Fallopian tube (tissue), 1 donor: ENCODE measurements around a stretch of chr14.

DNA sequence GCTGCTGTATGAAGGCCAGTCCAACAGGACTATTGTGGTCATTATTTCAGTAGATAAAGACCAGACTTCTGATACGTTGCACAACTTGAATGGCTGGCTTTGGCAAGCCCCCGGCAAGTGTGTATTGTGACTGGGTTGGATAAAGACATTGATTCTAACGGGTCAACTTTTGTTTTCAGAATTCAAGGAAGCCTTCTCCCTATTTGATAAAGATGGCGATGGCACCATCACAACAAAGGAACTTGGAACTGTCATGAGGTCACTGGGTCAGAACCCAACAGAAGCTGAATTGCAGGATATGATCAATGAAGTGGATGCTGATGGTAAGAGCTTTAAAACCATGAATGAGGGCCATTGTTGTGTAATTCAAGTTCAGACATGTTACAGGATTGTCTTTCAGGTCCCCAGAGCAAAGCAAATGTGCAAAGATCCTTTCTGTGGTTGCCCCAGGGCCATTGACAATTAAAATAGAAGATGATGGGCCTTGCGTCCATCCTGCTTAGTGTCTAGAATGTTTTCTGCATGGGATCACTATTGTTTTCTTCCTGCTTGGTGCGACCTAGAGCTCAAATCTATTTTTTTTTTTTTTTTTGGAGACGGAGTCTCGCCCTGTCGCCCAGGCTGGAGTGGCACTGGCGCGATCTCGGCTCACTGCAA, 4.4 kb downstream of the CALM1 start:
- PRO-cap: no peak

- PRO-cap: no peak
These were observed 7.8 kb downstream of the CALM1 start for GRCh38 chr14:90404625-90404958.

- PRO-cap: no peak
These were observed 56.6 kb downstream of the CALM1 start for GRCh38 chr14:90453152-90454097.

- PRO-cap: bidirectional peak, plus-strand start at chr14:90513919, minus-strand start at chr14:90513840
These were observed 116.6 kb downstream of the CALM1 start for GRCh38 chr14:90513141-90514104.

GRCh38 chr14:90516543-90516880, 119.7 kb downstream of the CALM1 start:
- PRO-cap: no peak

DNA sequence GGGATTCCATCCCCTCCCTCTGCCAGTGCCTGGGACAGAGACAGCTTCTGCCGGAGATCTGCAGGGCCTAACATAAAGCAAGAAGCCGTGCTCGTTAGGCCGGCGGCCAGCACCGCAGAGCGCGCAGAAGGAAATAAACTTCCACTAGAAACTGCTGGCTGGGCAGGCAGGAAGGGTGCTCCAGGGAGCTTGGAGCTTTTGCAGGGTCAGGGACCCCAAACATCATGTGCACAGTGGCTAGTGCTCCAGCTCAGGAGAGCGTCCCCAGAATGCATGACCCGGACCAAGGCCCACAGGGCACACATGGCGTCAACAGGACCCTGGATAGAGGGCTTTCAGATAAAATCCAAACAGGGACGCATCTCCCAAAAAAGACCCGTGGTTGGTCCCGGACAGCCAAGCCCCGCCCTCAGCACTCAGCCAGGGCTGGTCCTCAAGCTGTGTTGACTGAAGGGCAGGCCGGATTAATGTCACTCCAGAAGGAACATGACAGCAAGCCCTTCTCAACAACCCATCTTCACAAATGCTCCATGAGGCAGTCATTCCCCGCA, 121.3 kb downstream of the CALM1 start:
- PRO-cap: no peak

DNA sequence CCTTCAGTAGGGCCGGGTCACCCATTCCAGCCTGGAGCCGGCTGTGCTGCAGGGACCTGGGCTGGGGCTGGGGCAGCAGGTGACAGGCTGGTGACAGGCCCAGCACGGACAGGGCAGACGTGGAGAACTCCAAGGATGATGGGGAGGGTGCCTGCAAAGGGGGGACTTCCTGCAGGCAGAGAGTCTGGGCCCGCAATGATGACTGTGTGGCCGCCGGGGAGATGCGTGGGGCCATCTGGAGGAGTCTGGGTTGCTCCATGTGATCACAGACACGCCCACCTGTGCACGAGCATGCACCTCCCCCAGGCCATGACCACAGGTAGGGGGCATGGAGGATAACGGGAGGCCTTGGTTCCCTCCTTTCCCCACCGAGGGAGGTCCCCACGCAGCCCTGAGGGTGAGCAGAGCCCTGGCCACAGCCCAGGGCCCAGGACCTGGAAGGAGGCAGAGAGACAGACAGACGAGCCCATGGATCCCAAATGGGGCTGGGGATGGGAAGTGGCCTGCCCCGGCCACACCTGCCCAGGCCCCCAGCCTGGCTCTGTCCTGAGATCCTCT, 138.0 kb downstream of the CALM1 start:
- PRO-cap: unidirectional peak, minus-strand start at position 197 of the sequence

GRCh38 chr14:90628698-90629065, 187.5 kb downstream of the TTC7B start:
- PRO-cap: no peak

DNA sequence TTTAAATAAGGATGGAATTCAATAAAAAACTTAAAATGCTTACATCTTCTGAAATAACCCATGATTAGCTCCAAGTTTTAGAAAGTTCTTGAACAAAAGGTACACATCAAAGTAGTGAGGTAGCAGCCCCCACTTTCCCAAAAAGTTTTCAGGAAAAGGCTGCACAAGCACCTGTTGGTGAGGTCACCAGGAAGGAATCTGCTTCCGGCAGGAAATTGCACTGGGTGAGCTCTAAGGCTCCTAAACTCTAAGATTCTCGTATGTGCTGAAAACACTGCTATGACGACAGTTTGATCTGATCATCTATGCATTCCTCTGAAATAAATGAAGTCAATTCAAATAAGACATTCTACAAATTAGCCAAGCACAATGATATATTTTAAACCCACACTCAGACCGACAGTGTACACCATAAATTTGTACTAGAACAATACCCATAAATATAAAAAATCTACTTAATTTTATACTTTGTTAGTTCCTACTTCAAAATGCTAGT, 34.3 kb upstream of the TTC7B start:
- PRO-cap: unidirectional peak, plus-strand start at position 250 of the sequence

DNA sequence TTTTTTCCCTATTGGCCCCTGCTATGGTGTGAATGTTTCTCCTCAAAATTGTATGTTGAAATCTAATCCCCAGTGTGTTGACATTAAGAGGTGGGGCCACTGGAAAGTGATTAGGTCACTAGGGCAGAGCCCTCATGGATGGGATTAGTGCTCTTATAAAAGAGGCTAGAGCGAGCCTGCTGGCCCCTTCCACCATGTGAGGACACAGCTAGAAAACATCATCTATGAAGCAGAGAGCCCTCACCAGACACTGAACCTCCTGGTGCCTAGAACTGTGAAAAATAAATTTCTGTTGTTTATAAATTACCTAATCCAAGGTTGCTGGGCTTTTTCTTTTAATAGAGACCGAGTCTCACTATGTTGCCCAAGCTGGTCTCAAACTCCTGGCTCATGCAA, 51.3 kb downstream of the RPS6KA5 start:
- PRO-cap: no peak

DNA sequence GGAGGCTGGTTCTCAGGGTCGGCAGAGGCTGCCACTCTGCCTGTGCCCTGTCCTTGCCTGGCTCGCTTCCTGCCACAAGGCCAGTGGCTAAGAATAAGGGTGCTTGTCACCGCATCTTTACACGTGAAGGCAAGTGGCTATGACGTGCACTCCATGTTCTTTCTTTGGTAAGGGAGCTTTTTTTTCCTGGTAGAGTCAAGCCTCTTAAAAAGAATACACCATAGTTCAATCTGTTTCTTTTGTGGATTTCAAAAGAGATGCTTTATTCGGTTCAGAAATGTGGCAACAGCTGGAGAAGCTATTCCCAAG, 18.6 kb upstream of the DGLUCY start:
- PRO-cap: no peak

DNA sequence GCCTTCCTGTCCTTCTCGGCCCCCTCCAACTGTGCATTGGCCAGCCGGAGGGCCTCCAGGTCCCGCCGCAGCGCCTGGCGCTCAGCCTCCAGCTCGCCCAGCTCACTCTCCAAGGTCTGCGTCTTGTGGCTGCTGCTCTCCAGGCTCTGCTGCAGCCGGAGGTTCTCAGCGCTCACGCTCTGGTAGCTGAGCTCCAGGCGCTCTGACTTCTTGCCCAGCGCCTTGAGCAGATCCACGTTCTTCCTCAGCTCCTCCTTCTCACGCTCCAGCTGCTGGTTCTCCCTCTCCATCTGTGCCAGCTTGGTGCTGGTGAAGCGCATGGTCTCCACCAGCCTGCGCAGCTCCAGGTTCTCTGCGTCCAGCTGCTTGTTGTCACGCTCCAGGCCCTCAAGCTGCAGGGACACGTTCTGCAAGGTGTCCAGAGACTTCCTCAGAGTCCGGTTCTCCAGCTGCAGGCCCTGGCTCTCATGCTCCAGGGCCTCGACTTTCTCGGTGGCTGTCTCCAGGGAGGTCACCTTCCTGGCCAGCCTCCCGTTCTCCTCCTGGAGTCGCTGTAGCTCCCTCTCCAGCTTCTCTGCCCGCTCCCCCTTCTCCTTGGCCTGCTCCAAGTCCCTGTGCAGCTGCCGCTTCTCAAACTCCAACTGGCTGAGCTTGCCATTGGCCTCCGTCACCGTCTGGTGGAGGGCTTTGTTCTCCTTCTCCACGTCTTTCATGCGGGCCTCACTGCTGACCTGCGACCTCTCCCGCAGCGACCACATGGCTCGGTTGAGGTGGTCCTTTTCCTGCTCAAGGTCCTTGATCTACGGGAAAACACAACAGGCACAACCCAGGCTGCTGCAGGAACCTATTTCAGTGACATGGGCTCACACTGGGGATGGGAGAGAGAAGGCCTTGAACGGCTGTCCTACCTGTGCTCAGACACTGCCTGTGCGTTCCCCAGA, 69.1 kb upstream of the GPR68 start:
- PRO-cap: no peak

DNA sequence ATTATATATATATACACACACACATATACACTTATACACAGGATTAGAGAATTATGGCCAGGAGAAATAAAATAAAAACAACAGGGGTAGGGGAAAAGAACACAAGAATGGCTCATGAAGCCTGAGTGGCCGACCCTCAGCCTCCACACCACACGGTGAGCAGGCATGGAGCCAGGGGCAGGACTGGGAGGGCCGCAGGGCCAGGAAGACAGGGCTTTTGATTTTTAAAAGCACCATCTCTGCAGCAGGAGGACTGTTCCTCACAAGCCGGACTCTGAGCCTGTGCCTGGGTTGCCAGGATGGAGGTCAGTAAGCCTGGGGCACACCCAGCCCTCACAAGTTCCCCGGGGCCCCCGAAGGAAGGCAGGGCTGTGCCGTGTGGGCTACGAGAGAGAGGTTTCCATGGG, 65.0 kb downstream of the CCDC88C start:
- PRO-cap: no peak

- PRO-cap: no peak
These were observed 45.0 kb downstream of the CCDC88C start for GRCh38 chr14:91372506-91373146.

DNA sequence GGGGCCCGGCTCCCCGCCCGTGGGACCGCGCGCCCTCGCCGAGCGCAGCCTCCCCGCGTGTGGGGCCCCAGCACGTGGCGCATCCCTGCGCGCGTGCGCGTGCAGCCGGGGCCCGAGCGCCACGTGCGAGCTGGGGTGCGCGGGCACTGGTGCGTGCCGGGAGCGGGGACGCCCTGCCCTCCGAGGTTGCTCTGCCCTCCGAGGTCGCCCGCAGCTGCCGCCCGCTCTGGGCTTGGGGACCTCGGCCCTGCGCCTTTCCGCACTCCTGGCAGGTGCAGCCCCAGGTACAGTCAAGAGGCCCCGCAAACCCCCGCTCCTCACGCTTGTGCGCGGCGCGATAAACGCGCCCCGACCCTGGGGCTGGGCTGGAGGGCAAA, 425 bp upstream of the CCDC88C start:
- PRO-cap: no peak

DNA sequence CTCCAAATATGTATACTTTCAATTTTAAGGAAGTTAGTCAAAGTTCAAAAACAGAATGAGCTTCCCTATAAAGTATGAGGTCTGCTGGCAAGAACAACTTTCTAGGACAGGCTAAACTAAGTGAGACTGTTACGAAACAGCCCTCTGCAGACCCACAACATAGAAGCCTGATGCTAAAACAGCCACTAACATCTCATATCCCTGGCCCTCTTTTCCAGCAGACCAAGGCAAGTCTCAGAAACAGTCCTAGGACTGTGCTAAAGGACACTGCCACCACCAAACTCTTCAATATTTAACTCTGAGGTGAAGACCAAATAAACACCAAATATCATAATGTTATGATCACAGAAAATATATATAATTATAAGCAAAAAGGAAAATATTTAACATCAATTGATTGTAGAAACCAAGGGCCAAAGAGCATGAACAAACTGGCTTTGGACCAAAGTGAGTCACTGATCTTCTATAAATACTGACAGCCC, 27.7 kb downstream of the PPP4R3A start:
- PRO-cap: no peak

DNA sequence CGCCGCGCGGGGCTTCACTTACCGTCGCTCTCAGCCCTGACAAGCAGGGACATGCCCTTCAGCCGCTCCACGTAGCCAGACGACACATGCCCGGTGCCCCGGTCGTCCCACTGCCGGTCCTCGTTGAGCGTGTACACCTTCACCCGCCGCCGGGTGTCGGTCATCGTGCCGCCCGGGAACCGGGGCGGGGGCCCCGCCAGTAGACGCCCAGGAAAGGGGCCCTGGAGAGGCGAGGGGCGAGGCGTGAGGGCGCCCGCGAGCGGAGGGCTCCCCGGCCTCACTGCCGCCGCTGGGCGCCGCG, 676 bp downstream of the PPP4R3A start:
- PRO-cap: no peak

DNA sequence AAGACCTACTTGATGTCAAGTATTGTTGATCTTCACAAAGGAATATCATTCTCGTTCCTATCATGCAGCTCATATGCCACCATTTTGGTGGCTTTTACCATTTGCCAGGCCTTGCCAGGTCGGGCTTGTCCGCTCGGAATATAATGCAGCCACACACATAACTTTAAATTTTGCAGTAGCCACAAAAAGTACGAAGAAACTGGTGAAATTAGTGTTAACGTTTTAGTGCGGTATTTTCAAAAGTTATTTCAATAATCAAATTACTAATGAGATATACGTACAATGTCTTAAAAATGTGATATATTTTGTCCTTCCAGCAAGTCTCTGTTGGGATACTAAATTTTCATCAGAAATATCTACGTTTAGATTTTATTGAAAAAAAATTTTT, 1.1 kb upstream of the PPP4R3A start:
- PRO-cap: no peak

GRCh38 chr14:91573666-91573899, 63.5 kb upstream of the PPP4R3A start:
- PRO-cap: no peak

DNA sequence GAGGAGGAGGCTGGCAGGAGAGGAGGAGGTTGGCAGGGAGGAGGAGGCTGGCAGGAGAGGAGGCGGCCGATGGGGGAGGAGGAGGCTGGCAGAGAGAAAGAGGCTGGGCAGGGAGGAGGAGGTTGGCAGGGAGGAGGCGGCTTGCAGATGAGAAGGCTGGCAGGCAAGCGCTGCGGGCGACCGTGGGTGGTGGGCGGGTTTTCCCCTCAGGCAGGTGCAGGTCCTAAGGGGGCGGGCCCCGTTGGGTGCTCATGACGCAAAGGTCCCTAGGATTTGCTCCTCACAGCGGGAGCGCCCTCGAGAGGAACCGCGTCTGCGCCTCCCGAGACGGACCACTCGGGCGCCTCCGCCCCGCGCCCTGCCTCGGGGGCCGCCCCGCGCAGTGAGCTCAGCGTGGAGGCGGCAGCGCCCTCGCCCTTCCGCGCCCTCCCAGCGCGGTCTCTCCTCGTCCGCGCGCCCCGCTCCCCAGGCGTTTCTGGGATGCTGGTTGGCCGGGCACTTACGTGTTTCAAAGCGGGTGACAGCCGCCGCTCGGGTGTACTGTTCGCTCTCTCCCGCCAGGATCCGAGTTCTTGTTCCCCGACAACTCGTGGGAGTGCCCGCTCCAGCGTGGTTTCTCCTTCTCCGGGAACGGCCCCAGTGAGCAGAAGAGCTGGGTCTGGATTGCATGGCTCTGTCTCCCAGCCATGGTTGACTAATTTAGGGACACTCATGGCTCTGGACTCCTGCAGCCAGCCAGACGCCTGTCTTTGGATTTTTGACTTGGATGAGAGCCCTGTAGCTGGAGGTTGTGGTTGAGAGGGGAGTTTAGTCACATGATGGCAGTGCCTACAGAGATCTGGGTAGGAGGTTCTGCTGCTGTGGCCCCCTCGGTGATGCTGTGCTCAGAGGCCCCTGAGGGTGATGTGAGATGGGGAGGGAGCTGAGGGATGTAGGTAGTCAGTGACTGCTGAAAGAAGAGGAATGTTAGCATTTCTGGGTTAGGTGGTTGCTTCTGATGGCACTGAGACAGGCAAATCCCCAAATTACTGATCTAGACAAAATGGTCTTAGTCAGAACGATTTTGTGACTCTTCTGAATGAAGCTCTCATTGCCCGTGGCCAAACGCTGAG, 64.1 kb upstream of the PPP4R3A start:
- PRO-cap: no peak